SK-MEL-5 (cell line): ENCODE measurements around a stretch of chr12.

DNA sequence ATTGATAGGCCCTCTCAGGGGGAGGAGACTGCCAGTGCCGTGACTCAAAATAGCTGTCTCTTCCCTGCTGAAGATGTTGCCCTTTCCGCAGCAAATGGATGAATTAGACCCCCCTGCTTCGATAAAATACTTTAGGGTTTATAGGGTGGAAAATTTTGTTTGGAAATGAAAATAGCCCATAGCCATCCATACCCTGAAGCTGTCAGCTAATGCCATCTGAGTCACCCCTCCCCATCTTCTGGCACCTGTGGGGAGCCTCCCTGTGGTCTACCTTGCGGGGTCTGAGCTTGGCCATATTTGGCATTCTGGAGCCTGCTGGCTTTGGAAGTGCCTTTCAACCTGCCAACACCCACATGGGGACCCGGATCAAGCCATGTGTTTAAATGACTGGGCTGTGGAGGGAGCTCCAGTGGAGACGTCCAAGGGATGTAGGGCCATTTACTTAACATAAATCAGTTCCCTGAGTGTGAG, 21.8 kb downstream of the CACNA1C start:
RAMPAGE:
- cytosol, long total RNA, result no peak
- long total RNA, result no peak
- nucleus, long total RNA, result no peak

GRCh38 chr12:2137722-2138239, 85.0 kb downstream of the CACNA1C start:
RAMPAGE:
- cytosol, long total RNA, result no peak
- long total RNA, result no peak
- nucleus, long total RNA, result no peak

GRCh38 chr12:2191257-2192130, 138.7 kb downstream of the CACNA1C start:
RAMPAGE:
- cytosol, long total RNA, result no peak
- long total RNA, result no peak
- nucleus, long total RNA, result no peak

GRCh38 chr12:2229626-2230951, 177.3 kb downstream of the CACNA1C start:
RAMPAGE:
- cytosol, long total RNA, result no peak
- long total RNA, result no peak
- nucleus, long total RNA, result no peak

DNA sequence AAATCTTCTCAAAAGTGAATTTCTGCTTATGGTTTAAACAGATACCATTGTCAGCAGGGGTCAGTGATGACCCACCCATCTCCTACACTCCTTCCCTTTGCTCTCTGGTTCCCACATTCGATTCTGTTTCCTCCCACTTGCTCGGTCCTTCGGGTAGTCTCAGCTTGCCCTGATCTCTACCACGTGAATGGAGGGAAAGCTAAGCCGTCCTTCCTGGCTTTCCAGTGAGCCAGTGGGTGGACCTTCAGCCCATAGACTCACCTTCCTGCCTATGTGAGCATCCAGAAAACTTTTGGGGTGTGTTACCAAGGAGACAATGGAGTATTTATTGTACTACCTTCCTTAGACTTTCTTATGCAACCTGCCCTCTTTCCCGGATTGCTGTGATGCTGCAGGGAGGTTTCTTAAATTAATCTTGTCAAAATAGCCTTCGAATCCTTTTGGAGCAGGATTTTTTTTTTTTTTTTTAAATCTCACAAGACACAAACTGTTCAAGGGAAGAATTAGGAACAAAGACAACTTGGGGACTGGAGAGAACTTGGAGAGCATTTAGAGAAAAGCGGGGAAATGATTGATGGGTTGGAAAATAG, 306.4 kb downstream of the CACNA1C start:
RAMPAGE:
- cytosol, long total RNA, result no peak
- long total RNA, result no peak
- nucleus, long total RNA, result no peak

DNA sequence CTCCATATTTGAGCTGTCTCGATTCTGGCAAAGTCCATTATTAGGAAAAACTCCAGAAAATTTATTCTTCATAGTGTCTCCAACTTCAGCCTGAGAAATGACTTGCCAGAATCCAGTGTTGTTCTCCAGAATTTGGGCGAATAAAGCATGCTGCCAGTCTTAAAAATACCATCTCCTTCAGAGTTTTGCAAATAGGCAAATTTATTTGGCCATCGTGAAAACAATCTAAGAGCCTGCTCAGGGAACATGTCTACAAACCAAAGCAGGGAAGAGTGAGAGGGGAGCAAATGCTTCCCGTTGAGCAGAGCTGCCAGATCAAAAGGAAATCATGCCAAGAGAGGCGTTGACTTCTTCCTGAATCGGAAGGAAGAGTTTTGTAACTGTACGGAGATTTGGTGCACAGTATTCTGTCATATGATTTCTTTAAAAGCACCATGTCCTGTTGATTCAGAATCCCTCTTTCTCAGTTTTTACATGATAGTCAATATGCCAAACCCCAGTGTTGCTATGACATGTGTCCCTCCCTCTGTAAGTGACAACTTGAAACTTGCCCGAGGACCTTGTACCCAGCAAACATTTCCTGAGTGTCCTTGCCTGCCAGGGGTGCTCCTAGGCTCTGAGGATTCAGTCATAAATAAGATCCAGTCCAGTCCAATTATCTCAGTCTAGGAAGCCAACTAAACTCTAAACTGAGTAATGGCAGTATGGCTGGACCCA, 300.3 kb upstream of the FKBP4 start:
RAMPAGE:
- cytosol, long total RNA, result no peak
- long total RNA, result no peak
- nucleus, long total RNA, result no peak

RAMPAGE:
- cytosol, long total RNA, result no peak
- long total RNA, result no peak
- nucleus, long total RNA, result no peak
Measured at GRCh38 chr12:2958215-2958786, 896 bp upstream of the TEAD4 start.

DNA sequence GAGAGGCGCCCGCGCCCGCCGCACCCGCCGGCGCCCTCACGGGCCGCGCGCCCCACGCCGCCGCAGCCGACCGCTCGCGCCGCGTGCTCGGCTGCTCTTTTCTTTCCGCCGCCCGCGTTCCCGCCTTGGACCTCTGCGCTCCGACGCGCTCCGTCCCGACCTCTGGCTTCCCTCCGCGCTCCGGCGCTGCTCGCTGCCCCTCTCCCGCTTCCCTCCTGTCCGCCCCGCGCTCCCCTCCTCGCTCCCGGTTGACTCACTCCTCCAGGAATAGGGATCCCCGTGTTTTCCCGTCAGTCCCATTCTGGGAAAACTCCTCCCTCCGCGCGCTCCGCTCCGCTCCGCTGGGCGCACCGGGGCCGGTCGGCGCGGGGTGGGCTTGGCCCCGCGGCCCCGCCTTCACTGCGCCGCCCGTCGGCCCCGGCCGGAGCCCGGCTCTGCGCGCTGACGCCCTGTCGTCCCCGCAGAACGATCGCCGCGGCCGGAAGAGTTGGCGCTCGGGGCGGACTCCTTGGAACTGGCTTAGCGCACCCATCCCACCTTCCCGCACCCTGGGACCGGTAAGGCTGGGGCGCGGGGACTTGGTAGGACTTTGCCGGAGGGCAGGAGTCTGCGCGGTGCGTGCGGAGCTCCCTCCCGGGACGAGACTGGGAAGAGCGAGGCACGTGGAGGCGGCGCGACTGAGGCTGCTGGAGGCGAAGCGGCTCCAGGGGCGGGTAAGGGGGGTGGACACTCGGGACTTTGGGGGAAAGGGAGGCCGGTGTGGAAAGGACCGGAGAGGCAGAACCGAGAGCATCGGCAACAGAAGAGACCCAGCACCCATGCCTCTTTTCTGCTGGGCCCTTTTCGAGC, 511 bp downstream of the TEAD4 start:
RAMPAGE:
- cytosol, long total RNA, result no peak
- long total RNA, result start-site peak on the minus strand centred at position 358 of the sequence, 30 bp wide, 20 and 9 reads in 2 replicates
- nucleus, long total RNA, result no peak

GRCh38 chr12:3042484-3043087, 34.6 kb upstream of the TSPAN9 start:
RAMPAGE:
- cytosol, long total RNA, result no peak
- long total RNA, result no peak
- nucleus, long total RNA, result no peak

DNA sequence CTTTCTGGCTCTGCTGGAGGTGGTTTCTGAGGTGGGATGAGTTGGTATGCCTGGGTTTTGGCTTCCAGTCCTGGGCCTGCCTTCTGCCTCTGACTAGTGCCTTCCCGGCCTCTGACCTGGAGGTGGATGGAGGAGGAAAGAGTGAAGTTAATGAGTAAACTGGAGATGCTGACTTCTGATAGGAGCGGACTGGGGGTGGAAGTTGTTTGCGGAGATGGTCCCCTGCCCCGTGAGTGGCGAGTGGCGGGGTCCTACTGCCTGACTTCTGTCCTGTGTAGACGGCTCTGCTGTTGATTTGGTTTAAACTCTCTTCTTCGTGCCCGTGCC, 8.5 kb downstream of the TSPAN9 start:
RAMPAGE:
- cytosol, long total RNA, result no peak
- long total RNA, result no peak
- nucleus, long total RNA, result no peak

RAMPAGE:
- cytosol, long total RNA, result no peak
- long total RNA, result no peak
- nucleus, long total RNA, result no peak
Measured at GRCh38 chr12:3117054-3118002, 40.1 kb downstream of the TSPAN9 start.

RAMPAGE:
- cytosol, long total RNA, result no peak
- long total RNA, result no peak
- nucleus, long total RNA, result no peak
Measured at GRCh38 chr12:3130487-3130913, 53.3 kb downstream of the TSPAN9 start.

DNA sequence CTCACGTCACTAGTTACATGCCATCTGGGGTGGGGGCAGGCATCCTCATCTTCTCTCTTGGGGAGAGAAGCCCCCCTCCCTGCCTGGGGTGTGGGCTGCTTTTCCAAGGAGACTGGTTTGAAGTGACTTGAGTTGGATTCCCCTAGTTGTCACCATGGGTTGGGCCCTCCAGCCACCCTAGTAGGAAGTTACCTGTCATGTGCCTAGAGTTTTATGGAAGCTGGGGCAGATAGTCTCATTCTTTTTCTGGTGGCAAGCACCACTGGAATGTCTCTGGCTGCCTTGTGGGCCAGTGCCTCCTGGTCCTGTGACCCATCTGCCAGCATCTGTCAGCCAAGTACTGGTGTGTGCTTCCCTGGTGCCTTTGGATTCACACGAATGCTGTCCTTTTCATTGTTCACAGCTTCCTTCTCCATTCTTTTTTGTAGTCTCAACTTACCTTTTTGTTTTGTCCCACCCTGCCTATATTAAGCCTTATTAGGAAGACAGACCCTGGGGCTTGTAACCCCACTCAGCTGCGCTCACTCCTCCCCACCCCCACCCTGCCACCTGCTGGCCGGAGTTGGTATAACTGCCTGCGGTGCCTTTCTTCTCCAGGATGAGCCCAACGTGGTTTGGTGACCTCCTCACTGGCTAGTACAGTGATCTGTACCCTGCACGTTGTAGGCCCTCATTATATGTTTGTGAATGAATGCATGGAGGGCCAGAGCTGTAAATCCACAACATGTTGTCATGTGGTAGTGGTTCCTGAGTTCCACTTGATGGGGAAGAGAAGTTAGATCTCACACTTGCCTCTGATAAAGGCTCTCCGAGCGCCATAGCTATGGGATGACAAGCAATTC, 125.7 kb downstream of the TSPAN9 start:
RAMPAGE:
- cytosol, long total RNA, result no peak
- long total RNA, result no peak
- nucleus, long total RNA, result no peak

RAMPAGE:
- cytosol, long total RNA, result no peak
- long total RNA, result no peak
- nucleus, long total RNA, result no peak
Measured at GRCh38 chr12:3213904-3214054, 136.6 kb downstream of the TSPAN9 start.

GRCh38 chr12:3230790-3231195, 153.6 kb downstream of the TSPAN9 start:
RAMPAGE:
- cytosol, long total RNA, result no peak
- long total RNA, result no peak
- nucleus, long total RNA, result no peak

DNA sequence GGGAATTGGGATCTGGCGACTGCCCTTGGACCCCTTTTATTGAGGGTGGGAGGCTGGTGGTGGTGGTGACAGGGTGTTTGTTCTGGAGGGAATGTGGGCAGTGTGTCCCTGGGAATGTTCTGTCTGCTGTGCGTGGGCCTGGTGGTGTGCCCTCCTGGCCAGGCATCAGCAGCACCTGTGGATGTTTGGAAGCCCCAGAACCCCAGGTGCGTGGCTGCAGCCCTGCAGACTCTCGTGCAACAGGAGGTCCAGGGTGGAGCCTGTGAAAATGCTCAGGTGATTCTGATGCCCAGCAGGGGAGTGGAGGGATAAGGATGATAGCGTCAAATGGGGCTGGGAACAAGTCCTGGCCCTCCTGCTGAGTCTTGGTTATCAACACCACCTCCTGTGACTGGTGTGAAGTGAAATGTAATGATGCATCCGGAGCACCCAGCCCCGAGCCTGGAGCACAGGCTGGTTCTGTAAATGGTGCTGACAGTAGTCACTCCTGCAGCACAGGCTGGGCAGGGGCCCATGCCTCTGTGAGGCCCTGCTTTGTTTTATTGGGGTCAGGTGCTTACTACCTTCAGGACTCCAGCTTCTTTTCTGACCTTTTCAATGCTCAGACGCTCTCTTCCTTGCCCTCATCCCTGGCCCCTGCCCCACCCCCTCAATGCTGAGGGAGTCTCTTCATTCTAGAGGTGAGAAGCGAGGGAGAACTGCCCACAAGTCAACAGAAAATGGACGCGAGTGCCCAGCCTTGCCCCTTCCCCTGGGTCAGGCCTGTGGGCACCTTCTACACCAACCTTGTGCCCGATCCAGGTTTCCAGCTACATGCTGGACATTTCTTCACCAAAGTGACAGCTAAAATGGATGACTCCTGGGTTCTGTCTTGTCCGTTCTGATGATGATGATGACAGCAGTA, 176.8 kb downstream of the TSPAN9 start:
RAMPAGE:
- cytosol, long total RNA, result no peak
- long total RNA, result no peak
- nucleus, long total RNA, result no peak

RAMPAGE:
- cytosol, long total RNA, result no peak
- long total RNA, result no peak
- nucleus, long total RNA, result no peak
Measured at GRCh38 chr12:3490698-3491072, 318 bp upstream of the PRMT8 start.

DNA sequence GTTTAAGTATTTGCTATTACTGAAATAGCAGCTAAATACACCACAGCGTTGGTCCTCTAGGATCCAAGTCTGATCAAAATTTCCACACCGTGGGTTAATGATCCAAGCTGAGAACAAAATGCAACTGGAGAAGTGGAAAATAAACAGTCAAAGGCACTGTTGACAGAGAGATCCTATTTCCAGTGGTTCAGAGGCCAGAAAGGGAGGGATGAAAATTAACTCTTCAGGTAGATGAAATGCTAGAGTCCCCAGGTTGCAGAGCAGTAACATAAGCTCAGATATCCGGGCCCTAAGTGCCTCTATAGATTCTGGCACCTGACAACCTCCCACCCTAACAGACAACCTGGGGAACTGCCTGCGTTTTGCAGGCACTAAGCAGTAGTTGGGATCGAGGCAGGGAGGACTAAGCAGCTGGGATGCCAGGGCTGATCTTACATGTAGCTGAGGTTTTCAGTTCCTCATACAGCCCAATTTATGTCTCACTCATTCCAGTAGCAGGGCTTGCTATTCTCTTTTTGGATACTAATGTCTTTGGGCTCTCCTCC, 42.7 kb upstream of the CRACR2A start:
RAMPAGE:
- cytosol, long total RNA, result no peak
- long total RNA, result no peak
- nucleus, long total RNA, result no peak

RAMPAGE:
- cytosol, long total RNA, result no peak
- long total RNA, result no peak
- nucleus, long total RNA, result no peak
Measured at GRCh38 chr12:3871237-3872114, 1.7 kb downstream of the PARP11 start.

DNA sequence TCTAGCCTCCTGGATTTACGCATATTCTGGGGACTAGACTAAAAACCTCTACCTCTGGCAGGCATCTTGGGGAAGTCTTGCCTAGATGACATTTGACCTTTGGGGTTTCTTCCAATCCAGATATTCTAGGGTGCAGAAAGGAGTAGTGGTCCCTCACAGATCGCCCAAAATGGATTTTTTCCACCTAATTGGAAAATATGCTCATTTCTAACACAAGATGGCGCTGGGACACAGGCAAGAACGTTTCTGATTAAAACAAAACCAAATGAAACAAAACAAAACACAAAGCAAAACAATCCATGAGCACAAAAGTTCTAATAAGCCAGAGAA, 12.2 kb upstream of the PARP11 start:
RAMPAGE:
- cytosol, long total RNA, result no peak
- long total RNA, result no peak
- nucleus, long total RNA, result no peak